Pulmonary lymph node (tissue), 1 donor: ENCODE measurements around a stretch of chr2.

GRCh38 chr2:239002656-239003589, 155.0 kb downstream of the TWIST2 start:
- PRO-cap: no peak

GRCh38 chr2:239059655-239060230, 211.9 kb downstream of the TWIST2 start:
- PRO-cap: no peak

DNA sequence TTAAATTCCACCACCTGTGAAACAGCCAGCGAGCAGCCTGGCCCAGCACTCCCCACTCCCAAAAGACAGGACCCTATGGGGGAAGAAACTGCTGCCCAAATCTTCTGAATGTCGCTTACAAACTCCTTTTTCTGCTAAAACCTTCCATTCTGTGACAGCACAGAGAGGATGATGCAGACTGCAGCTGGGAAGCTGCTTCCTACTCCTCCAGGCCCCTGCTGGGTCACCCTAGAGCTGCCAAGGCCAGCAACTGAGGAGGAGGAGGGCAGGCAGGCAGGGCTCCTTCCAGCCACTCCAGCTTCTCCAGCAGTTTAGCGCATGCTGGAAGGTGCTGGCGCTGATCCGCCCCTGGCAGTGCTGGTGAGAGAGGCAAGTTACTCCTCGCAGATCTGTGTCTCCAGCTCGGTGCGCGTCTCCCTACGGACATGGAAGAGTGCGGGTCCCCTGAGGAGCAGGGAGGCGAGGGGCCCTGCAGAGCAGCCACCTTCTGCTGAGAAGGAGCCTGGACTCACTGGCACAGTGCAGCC, 206.2 kb downstream of the HDAC4 start:
- PRO-cap: no peak

GRCh38 chr2:239211764-239212044, 189.1 kb downstream of the HDAC4 start:
- PRO-cap: no peak

DNA sequence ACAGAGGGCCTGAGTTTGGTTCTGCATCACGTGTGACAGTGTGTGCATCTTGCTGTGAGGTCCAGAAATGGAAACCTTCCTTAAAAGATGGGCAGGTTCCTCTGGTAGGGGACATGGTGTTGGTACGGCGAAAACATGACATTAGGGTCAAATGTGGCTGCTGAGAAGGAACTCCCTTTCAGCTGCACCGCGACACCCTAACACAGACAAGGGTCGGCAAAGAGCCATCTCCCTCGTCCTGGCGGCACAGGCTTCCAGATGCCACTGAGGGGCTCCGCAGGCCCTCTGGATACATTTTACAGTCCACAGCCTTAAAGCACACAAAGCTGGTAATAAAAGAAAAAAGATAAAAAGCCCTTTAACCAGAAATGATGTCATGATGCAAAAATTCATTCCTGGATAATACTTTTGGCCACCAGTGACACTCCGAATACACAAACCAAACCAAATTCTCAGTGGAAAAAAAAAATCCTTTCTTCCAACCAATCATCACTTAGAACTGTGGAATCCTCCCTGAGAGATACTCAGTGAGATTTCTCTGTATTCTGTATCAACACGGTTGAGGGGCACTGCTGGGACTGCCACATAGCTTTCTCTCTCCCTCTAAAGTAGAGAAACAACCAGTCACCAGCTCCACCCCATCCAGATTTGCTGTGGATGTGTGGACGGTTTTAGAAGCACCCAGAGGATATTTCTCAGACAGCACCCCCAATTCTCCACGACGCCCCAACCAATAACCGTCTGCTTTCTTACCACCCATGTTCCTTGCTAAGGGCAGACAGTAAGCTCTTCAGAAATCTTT, 174.8 kb downstream of the HDAC4 start:
- PRO-cap: unidirectional peak, plus-strand start at position 553 of the sequence

DNA sequence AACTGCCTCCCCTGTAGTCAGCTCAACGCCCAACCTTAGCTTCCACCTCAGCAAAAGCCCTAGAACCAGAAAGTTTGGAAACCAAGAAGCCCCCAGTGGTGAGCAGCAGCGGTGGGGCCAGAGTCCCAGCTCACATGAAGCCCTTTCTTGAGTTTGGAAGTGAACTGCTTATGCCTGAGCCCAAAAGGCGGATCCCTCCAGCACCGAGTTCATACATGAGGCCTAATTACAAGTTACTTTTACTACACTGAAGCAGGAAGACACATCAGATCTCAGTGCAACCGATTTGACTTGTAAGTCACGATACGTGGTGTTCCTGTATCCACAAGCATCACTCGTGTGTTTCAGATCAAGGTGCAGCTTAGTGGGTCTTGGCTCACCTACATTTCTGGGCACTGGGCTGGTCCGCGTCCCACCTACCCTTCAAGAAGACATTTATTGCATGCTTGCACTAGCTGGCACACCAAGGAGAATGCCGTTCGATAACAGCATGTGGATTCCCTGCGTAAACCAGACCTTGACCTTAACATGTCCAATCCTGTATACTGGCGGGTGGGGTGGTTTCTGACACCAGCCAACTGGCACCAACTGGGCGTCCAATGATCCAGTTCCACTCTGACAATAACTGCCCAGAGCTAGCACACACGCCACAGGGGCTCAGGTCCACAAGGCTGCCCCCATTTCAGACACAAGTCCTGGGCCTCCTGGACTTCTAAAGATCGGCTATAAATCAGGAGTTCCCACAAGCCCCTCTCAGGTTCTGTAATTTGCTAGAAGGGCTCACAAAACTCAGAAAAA, 162.1 kb downstream of the HDAC4 start:
- PRO-cap: no peak

DNA sequence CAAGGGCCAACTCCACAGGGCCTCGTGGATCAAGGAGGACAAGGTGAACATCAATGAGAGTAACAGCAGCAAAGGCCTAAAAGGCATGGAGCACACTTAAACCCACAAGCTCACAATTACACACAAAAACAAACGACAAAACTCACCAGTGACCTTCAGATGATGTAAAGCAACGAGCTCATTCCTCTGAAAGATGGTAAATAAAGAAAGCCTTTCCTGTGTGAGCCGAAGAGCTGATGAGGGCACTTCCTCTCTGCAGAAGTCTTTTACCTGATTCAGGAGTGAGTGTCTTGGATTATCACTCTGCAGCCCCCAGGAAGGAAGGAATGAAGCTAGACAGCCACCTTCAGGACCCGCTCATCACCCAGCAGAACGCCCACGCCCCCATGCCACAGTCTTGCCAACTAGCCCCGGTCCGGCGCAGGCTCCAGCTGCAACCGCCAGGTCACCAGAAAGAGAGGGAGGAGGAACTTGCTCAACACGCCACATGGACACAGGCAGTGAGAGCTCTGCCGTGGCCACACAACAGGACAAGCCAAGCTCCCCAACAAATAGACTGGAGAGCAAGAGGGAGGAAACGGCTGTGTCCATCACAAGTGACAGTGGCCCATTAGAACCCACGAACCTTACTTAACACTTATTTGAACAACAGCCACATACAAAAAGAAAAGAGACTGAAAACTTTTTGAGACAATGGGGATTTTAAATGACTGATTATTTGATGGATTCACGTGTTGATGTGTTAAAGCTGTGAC, 127.4 kb downstream of the HDAC4 start:
- PRO-cap: no peak

DNA sequence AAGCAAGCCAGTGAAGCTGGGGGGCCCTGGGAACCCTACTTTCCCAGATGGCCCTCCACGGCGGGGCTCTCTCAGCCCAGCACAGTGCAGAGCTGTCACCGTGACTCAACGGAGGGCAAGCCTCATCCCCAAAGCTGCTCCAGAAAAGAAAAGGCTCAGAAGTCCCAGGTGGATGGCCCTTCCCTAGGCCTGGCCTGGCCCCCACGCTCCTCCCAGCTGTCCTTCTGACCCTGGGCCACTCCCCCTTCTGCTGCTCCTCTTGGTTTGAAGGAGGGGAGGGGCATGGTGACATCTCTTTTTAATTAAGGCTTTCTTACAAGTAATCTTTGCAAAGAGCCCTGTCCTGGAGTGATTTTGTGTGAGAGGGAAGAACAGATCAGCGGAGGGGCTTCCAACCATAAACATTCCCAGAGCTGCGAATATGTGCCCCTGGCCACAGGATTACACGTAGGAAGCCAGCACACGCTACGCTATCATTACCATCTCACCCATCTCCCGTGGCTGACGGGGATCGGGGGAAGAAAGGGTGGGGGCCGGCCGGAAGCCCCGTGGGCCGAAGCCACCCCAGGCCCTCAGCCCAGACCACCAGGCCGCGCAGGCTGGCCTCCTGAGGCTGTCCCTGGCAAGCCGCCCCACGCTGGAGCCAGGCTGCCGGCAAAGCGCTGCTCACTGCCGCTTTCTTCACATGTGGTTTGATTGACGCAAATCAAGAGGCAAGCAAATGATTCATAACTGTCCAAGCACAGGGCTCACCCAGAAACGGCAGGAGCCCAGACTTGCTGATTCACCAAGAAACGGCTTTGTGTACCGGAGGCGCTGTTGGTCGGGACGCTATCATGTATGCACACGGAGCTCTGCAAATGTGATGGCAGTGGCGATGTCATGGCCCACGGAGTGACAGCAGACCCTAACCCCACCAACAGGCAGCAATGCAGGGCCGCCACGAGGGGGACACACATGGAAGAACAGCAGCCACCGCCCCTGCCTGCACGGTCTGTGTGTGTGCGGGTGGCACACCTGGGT, 125.9 kb downstream of the HDAC4 start:
- PRO-cap: bidirectional peak, plus-strand start at position 756 of the sequence, minus-strand start at position 621 of the sequence

DNA sequence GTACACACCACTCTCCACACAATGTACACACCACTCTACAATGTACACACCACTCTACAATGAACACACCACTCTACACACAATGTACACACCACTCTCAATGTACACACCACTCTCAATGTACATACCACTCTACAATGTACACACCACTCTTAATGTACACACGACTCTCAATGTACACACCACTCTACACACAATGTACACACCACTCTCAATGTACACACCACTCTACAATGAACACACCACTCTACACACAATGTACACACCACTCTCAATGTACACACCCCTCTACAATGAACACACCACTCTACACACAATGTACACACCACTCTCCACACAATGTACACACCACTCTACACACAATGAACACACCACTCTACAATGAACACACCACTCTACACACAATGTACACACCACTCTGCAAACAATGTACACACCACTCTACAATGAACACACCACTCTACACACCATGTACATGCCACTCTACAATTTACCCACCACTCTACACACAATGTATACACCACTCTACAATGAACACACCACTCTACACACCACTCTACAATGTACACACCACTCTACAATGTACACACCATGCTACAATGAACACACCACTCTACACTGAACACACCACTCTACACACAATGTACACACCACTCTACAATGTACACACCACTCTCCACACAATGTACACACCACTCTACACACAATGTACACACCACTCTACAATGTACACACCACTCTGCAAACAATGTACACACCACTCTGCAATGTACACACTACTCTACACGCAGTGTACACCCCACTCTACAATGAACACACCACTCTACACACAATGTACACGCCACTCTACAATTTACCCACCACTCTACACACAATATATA, 119.7 kb downstream of the HDAC4 start:
- PRO-cap: no peak

- PRO-cap: no peak
Measured at GRCh38 chr2:239295368-239295690, 105.5 kb downstream of the HDAC4 start.

DNA sequence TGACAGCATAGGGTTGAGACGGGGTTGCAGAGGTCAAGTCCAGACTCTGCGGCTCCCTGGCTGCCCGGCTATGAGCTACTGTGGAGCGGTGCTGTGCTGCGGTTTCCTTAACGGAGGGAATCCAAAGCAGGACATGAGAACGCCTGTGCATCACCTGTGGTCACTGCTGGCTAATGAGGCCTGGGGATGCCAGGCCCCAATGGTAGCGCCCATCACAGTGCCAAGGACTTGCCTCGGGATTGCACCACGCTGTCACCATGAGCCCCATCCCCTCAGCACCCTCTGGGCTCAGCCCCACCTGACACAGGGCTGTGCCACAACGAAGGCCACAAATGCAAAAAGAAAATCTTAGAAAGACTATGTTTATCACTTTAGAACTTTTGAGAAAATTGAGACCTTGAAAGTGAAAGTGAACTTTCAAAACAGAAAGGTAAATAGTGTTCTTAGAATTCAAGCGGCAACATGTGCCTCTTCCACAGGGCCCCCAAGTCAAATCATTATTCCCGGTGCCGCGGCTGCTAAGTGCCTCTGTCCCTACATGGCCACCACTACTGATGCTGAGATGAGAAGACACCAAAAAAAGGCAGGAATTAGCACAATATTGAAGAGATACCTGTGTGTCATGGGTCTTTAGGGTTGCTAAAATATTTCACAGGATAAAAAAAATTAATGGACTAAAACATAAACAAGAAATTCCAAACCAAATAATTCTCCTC, 103.2 kb downstream of the HDAC4 start:
- PRO-cap: no peak

- PRO-cap: no peak
Measured at GRCh38 chr2:239299177-239300006, 101.4 kb downstream of the HDAC4 start.

GRCh38 chr2:239310258-239310702, 90.5 kb downstream of the HDAC4 start:
- PRO-cap: no peak

GRCh38 chr2:239401488-239402285, 867 bp upstream of the HDAC4 start:
- PRO-cap: bidirectional peak, plus-strand start at chr2:239401730, minus-strand start at chr2:239401639

GRCh38 chr2:239457697-239458249, 57.0 kb upstream of the HDAC4 start:
- PRO-cap: unidirectional peak, minus-strand start at chr2:239457958

- PRO-cap: no peak
Measured at GRCh38 chr2:239997958-239998417, 27.2 kb downstream of the NDUFA10 start.

- PRO-cap: no peak
Measured at GRCh38 chr2:240033341-240033640, 3.1 kb upstream of the OR6B2 start.

DNA sequence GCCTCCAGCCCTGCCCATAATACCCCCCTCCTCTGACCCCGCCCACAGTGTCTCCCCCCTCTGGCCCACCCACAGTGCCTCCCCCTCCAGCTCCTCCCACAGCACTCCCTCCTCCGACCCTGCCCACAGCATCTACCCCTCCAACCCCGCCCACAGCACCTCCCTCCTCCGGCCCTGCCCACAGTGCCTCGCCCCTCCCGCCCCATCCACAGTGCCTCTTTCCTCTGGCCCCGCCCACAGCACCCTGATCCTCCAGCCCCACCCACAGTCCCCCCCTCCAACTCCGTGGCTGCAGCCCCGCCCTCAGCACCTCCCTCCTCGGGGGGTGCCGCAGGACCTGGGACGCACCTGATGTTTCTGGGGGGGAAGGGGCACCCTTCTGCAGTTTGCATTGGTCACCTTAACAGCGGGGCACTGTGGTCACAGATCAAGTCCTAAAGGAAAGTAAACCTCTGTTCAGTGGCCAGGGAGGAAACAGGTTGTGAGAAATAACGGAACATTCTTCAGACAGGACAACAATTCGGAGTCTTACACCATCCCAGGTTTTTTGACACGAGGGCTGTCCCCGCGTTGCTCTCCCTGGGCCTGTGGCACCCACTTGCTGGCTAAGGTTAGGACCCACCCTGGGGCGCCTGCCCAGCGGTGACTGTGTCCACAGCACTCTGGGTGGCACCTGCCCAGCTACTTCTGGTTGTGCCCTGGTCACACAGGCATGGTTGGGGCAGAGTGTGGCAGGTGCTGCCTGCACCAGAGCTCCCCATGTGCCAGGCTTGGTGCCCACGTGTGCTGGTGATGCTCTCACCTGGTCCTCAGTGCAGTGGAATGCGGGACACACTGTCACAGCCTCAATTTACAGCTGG, 93.4 kb upstream of the OTOS start:
- PRO-cap: no peak

GRCh38 chr2:240244453-240244729, 103.9 kb upstream of the OTOS start:
- PRO-cap: no peak

DNA sequence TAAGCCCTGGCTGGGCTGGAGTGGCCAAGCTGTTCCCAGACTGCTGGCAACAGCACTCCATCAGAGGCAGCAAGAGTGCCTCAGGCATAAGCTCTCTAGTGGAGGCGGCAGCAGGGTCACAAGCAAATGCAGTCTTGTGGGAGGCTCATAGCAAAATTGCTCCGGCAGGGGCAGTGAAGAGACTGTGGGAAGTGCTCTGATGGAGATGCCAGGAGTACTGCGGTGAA, 128.9 kb upstream of the OTOS start:
- PRO-cap: no peak